ENCODE measurements around a stretch of chr18.

- RRBS: no CpG with 5 or more reads among the region's 4 CpGs
Observed at GRCh38 chr18:80118430-80118941, 9.4 kb downstream of the ADNP2 start.

- RRBS: no CpG with 5 or more reads among the region's 7 CpGs
Observed at GRCh38 chr18:80196578-80196861, 50.8 kb downstream of the PARD6G start.

DNA sequence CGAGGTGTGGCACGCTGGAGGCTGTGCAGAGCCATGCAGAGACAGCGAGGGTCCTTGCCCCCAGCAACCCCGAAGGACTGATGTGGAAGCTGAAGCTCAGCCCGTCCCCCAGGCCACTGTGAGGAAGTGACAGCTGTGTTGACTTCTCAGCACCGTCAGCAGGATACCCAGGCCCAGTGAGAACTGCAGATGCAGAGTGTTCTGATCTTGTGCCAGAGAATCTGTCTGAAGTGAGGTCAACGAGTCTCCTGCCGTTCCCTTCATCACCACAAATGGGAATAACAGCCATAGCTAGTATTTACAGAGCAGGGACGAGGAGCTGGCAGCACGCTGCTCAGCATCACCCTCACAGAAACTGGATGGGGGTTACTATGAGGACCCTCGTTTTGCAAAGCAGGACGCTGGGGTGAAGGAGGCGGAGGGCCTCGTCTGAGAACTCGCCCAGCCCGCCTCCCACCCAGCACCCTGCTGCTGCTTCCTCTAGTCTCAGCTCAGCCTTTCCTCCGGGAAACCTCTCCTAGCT is 45.9 kb downstream of the PARD6G start:
- RRBS: no CpG with 5 or more reads among the region's 17 CpGs

Measured in hTERT-HM (cell line).